Pericardium (tissue), 1 donor: ENCODE data around the gene KLHL35.

- RRBS, result no CpG with 5 or more reads among the region's 8 CpGs
Measured at GRCh38 chr11:75182484-75183177, 31.7 kb downstream of the SLCO2B1 start.

DNA sequence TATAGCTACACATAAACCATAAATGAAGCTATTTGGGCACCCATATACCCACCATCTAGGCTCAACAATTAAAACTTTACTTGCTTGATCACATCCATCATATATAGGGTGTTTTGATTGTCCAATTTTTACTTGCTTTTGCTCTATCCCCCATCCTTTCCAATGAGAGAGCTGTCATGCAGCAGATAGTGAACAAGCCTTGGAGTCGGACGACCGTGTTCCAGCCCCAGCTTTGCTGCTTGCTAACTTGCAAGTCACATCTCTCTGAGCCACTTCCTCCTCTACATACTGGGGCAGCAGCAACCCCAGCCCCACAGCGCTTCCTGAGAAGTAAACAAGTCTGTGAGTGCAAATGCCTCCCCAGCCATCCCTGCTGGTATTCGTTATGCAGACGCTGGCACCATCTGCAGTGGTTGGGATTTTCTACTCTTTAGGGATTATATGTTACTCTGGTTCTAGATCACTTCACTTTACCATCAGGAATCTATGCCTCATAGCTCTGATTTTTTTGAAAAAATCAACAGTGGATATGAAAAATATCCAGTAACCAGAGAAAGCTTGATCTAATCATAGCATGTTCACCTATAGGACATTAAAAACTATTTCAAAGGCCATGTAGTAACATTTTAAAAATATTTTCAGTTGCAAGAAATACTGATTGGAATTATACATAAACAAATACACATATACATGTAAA is 35.0 kb downstream of the TPBGL start:
- RRBS, result no CpG with 5 or more reads among the region's 6 CpGs

DNA sequence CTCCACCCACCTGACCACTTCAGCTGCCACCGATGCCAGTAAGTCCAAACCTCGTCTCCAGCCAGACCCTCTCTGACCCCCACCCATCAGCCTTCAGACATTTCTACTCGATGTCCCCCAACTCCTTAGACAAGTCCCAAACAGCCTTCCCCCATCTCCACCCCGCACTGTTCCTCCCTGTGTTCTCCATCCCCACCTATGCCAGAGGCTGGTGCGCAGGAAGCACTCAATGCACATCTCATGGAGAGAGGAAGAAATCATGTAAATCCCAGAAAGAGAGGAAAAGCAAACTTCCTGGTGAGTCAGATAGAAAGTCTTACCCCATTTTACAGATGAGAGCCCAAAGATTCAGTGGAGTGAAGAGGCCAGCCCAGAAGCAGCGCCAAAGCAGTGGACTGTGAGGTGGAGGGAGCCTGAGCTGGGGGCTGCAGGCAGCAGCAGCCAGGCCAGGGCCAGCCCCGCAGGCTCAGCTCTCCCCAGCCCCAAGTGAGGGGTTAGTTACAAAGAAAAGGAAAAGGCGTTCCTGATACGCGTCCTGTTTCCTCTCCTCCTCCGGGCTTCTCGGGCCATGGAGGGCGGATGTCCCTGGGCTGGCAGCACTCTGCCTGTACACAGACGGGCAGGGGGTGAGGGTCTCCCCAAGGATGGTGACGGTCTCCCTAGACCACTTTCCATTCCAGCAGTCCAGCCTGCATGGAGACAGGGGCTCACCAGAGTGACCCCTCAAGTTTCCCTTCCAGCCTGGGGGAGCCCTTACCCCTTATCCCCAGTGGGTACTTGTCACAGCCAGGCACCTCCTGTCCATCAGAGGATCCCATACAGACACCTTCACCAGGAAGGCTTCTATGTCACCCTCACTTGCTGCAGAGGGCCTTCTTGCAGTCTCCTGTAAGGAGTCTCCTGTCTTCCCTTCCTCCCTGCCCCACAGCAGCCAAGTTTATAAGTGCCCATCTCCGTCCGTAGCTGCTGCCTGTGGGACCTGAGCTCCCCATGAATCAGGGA is 44.9 kb downstream of the ARRB1 start:
- RRBS, result no CpG with 5 or more reads among the region's 17 CpGs

GRCh38 chr11:75337082-75337705 is 14.3 kb downstream of the ARRB1 start:
- RRBS, result no CpG with 5 or more reads among the region's 6 CpGs

DNA sequence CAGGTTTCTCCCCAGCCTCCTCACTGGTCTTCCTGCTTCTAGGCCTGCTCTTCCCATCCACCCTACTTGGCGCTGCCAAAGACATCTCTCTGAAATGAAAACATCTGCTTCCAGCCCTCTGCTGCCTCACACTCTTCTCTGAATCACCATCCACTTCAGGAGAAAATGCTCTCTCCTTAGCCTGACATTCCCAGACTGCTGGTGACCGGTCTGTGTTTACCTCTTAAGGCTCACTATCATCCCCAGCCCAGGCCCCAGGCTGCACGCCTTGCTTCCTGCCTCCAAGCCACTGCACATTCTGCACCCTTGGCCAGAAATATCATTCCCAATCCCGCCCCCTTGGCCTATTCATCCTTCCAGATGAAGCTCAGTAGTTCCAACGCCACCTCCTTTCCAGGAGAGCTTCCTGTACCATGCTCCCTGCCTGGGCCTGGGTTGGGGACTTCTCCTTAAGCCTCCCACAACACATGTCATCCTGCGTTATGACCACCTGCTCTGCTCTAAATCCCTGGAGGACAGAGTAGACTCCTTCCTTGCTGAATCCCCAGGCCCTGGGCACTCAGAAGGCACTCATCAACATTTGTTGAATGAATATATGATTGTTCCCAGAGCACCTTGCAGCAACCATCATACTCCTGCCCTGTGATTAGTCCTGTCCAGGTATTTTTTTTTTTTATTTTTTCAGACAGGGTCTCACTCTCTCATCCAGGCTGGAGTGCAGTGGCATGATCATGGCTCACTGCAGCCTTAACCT is 3.4 kb downstream of the ARRB1 start:
- RRBS, result no CpG with 5 or more reads among the region's 6 CpGs

- RRBS, result no CpG with 5 or more reads among the region's 3 CpGs
Measured at GRCh38 chr11:75372285-75372576, 20.8 kb upstream of the ARRB1 start.

GRCh38 chr11:75424417-75424835 is 8.6 kb downstream of the KLHL35 start:
- RRBS, result no CpG with 5 or more reads among the region's 1 CpG

DNA sequence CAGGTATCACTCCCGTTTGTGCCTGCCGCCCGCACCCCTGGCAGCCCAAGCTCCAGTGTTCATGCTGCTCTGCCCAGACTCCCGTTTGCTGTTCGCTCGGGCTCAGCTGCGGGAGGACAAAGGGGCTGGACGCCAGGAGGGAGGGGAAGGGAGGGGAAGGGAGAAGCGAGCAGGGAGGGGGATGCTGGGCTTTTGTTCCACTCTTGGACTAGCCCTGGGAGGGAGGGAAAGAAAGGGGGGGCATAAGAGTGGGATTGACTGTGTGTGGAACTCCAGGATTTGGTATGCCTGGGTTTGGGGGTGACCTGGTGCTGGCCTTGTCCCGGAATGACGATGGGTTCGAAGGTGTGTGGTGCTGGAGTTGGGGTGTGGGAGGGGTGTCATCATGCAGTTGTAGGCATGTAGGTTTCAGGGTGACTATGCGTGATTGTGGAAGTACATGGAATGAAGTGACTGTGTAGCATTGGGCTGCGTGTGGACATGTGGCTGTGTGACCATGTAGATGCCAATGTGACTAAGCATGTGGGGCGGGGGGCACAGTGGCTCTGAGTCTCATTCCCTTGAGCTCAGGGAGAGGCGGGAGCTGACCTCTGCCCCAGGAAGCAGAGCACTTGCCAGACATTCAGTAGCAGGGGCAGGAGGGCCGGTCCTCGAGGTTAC is at the start of gene KLHL35:
TSS of gene KLHL35 (minus strand) at position 118 of the 660 bp plus-strand sequence.
- RRBS, result no CpG with 5 or more reads among the region's 18 CpGs

- RRBS, result no CpG with 5 or more reads among the region's 12 CpGs
Measured at GRCh38 chr11:75537090-75537727, 11.5 kb upstream of the GDPD5 start.

DNA sequence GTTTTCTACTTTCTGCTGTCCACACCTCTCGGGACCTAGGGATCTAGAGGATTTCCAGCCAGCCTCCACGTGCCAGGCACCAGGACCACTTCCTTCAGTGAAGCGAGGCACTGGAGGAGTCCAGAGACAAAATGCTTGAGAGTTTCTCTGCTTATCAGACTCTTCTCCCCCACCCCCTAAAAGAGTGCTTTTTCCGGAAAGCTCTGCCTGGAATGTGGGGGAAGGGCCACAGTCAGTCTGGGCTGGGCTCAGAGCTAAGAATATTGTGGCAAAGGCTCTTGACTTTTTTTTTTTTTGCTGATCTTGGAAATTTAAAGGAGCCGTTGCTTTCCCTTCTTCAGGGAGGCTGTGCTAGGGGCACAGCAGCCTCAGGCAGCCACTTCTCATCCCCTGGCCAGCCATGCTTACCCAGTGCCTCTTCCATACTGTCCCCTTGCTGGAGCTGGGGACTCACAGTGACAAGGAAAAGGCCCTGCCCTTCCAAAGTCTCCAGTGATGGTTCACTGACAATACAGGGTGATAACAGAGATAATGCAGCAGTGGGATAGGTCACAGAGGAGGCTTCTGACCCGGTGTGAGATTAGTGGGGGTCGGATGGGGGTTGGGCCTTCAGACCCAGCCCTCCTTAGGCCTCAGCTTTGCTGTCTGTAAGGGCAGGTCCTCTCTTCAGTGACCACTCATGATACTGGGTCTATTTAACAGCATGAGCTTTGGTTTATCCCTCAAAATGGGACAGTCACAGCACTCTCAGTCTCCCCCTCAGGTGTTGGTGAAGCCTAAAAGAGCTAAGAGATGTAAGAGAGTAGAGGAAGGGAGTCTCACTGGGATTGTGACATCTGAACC is 2.8 kb upstream of the SERPINH1 start:
- RRBS, result no CpG with 5 or more reads among the region's 7 CpGs

- RRBS, result no CpG with 5 or more reads among the region's 10 CpGs
Measured at GRCh38 chr11:75748939-75749217, 19.7 kb upstream of the DGAT2 start.

DNA sequence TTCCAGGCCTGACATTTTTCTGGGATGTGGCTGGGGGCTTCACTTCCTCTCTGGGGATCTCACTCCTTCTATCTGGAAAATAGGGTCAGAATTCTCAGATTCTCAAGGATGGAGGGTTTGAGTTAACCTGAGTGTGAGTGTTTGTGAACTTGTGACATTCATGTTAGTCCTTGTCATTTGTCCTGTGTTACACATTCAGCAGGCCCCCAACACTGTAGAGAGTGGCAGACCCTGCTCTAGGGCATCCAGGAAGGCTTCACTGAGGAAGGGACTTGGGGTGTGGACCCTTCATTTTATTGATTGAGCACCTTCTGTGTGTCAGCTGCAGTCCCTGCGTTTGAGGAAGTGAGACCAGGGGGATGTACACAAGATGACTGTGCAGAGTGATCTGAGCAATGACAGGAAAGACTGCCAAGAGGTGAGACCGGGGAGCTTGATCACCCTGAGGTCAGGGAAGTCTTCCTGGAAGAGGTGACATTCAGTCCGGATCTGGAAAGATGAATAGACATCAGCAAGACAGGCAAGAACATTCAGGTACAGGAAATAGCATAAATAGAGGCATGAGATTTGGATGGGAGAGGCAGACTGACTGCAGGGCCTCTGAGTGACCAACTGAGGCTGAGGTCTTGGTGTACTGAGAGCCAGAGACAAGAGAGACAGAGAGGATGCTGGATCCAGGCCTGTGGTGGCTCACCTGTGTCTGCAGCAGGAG is 5.0 kb downstream of the DGAT2 start:
- RRBS, result 25% methylated on average over 2 of the region's 3 CpGs

DNA sequence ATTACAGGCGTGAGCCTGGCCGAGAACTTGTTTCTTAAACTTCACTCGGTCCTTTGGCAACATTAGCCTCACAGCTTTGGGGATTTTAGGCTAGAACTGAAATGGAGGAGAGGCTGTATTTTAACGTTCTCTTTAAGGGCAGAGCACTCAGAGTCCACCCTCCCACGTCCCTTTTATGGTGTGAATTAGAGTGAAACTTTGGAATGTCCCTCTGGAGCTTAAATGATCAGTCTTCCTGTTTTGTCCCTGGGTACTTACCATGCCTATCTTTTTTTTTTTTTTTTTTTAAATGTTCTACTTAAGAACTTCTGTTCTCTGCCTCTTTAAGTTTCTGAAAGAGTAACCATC is 11.4 kb downstream of the UVRAG start:
- RRBS, result no CpG with 5 or more reads among the region's 5 CpGs

DNA sequence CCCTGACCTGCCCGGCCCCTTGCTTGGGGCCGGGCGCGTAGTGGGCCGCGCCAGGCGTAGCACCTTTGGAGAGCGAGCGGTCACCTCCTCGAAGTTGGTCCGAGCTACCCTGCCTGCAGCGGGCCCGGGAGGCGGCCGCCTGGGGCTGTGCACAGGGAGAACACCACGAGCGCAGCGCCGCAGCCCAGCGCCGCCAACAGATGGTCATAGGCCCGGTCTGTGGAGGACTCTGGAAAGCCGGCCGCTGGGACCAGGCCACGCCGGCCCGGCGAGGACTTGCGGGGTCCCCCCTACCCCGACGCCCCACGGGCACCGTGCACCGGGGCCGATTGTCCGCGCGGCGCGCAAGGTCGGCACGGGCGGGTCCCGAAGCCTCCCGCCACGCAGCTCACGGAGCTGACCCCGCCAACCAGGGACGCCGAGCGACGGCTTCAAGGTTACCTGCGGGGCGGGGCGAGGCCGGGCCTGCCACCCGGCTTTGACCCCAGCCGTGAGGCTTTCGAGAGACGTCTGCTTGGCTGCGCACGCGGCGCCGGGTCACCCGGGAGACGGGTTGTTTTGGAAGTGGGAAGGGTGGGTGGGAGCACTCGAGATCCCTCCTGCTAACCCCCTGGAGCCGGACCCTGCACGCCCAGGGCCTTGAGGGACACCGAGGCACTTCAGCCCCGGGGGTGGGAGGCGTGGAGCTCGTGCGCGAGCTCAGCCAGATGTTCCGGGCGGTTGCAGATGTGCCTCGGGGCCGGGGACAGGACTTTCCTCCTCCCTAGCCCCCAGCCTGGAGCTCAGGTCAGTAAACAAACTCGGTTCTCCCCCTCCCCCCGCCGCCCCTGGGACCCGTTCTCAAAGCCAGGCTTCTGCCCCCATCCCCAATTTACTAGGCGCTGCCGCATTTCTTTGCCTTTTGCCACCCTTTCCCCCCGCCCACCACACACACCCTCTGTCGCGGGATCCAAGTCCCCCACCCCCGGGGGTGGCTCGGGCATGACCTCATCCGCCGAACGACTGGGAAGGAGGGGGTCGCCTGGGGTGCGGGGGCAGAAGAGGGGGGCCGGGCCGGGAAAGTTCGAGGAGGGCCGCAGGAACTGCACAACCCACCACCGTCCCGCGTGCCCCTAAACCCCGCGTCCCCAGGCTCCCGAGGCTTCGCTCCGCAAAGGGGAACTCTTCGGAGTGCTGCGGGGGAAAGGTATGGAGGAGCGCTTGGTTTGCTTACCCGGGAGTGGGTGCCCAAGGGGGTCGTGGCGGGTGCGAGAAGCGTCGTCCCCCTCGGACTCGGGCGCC is 3.3 kb upstream of the WNT11 start:
- RRBS, result 2% methylated on average over 51 of the region's 120 CpGs

DNA sequence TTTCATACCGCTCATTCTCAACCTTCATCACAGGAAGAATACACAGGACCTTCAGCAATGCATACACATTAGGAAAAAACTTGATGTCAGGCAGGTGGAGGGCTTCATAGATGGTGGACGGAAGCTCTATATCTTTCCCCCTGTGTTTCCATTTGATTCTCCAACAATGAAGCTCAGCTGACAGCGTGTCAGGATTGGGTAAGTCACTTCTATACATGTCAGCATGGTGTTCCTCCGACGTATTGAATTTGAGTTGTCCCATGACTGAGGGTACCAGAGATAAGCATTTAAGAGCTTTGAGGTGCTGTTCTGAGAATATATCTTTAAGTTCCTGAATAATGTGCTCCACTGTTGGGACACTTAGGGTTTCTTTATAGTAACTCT is 29.9 kb downstream of the THAP12 start:
- RRBS, result no CpG with 5 or more reads among the region's 5 CpGs

GRCh38 chr11:76602160-76603245 is 68.0 kb downstream of the LRRC32 start:
- RRBS, result no CpG with 5 or more reads among the region's 14 CpGs

- RRBS, result no CpG with 5 or more reads among the region's 10 CpGs
Measured at GRCh38 chr11:76610661-76611545, 59.6 kb downstream of the LRRC32 start.

DNA sequence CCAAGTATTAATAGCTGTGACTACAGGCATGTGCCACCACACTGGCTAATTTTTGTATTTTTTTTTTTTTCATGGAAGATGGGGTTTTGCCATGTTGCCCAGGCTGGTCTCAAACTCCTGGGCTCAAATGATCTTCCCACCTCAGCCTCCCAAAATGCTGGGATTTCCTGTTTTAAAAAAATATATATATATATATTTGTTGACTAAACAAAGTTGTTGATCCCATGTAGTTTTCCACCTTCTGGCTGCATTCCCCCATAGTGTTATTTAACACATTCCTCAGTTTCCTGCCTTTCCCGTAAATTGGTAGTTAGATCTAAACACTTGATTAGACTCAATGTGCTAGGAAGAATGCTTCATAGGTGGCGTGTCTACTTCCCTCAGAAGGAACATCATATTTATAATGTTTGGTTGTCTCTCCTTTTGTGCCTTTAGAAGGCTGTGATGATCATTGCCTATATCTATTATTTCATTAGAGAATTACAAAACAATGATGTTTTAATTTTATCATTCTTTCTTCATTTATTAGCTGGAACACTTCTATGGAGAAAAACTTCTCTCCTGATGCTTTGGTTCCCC is 38.7 kb downstream of the LRRC32 start:
- RRBS, result no CpG with 5 or more reads among the region's 2 CpGs

DNA sequence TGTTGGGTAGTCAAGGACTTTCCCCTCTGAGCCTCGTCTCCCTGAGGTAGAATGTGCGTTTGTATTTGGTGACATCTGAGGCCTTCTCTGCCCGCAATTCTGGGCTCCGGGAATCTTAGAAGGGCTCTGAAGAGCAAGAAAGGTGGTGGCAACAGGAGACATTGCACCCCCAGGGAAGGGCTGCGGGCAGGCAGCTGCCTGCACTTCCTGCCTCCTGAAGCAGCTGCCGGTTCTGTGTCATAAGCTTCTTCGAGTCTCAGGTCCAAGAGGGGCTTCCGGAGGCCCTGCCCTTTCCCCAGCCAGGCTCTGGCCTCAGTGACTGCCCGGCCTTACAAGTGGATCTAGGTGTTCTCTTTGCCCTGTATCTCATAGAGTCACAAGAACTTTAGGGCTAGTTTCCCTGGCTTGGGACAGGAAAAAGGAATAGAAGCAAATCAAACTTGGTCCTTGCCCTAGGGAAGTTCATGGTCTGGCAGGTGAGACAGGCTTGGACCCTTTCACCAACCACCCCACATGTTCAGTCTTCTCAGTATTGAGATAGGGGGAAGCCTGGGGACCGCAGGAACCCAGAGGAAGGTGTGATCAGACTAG is 5.7 kb downstream of the LRRC32 start:
- RRBS, result 26% methylated on average over 4 of the region's 10 CpGs

- RRBS, result no CpG with 5 or more reads among the region's 2 CpGs
Measured at GRCh38 chr11:76668353-76668969, 2.1 kb downstream of the LRRC32 start.